Measurements from ENCODE around the gene CCDC82.

GRCh38 chr11:96183373-96183901, 159.6 kb downstream of the MAML2 start:
- PRO-cap = no peak
- RAMPAGE, long total RNA = no peak

DNA sequence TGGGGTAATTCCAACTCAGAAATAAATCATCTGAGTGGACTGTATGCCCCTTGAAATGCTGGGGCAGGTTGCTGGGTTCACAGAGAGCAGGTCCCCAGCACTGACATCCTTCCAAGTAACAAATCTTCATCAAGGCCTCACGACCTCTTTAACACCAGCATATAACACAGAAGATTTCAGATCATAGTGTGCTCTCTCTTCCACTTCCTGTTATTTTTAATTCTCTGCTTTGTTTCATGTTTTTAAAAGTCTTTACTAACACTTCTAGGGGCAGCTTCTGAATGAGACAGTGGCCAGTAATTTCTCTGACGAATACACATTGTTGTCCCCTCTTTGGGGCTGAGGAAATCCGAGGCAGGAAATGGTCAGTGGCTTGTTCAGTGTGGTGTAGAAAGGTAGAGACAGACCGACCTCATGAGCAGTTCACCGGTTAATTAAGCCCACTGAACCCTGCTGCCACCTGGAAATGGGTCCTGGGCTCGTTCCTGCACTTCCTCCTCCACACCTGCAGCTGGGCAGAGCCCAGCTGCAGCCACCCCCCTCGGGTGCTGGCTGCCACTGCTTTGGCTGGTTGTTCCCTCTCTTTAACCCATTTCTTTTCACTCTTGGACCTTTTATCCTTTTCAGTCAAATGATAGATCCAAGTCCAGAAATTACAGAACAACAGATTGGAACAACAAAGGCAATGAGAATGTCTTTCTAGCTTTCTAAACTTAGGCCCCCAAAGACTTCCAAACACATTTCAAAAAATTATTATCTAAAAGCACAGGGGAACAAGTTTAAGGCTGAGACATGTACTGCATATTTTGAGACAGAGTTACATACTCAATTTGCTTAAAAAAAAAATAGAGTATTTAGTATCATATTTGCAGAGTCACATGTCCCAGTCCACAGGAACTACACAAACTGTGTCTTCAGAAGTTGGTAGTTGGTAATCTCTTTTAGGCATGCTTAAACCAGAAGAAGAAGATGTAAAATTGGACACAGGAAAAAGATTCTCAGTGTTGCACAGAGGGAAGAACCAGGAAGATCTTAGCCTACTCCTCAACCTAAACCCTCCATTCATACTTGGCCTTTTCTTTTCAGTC, 127.4 kb downstream of the MAML2 start:
- PRO-cap = bidirectional peak, plus-strand start at position 490 of the sequence, minus-strand start at position 436 of the sequence
- RAMPAGE, long total RNA = no peak

- PRO-cap = no peak
- RAMPAGE, long total RNA = no peak
These were observed 101.4 kb downstream of the MAML2 start for GRCh38 chr11:96241527-96241976.

DNA sequence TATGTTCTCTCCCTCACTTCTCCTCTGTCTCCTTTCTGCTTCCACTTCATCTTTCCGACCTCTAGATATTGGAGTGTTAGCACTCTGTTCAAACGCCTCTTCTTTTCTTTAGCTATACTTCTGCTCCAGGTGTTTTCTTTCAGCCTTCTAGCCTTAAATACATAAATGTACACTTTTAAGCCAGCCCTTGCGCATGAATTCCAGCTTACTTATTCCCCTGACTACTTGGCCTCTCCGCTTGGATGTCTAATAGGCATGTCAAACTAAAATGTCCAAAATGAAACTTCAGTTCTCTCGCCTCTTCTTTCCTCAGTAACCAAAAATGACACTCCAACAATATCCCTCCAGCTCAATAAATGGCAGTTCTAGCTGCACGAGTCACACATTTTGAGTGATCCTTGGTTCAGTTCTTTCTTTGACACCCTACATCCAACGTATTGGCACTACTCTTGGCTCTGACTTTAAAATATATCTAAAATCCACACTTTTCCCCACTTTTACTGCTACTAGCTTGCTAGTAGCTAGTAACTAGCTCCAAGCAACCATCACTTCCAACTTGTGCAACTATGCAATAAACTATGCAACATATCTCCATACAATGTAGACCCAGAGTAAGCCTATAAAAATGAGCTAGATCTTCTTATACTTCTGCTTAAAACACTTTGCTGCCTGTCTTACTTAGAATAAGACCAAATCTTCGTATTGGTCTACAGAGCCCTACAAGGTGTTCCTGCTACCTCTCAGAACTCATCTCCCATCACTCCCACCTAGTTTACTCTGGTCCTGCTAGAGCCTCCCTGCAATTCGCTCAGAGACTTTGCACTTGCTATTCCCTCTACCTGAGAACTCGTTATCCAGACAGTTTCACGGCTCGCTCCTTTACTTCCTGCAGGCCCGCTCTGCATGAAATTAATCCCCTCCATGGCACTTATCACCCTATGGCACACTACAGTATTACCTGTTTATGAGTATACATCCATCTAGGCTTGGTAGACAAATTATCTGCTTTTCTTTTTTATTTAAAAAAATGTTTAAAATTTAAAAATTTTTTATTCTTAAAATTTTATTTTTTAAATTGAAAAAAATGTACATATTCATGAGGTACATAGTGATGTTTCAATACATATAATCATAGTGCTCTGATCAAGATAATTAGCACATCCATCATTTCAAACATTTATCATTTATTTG, 93.4 kb downstream of the MAML2 start:
- PRO-cap = no peak
- RAMPAGE, long total RNA = no peak

- PRO-cap = no peak
- RAMPAGE, long total RNA = no peak
These were observed 88.9 kb downstream of the MAML2 start for GRCh38 chr11:96253929-96254657.

GRCh38 chr11:96267392-96268058, 75.5 kb downstream of the MAML2 start:
- PRO-cap = no peak
- RAMPAGE, long total RNA = no peak

DNA sequence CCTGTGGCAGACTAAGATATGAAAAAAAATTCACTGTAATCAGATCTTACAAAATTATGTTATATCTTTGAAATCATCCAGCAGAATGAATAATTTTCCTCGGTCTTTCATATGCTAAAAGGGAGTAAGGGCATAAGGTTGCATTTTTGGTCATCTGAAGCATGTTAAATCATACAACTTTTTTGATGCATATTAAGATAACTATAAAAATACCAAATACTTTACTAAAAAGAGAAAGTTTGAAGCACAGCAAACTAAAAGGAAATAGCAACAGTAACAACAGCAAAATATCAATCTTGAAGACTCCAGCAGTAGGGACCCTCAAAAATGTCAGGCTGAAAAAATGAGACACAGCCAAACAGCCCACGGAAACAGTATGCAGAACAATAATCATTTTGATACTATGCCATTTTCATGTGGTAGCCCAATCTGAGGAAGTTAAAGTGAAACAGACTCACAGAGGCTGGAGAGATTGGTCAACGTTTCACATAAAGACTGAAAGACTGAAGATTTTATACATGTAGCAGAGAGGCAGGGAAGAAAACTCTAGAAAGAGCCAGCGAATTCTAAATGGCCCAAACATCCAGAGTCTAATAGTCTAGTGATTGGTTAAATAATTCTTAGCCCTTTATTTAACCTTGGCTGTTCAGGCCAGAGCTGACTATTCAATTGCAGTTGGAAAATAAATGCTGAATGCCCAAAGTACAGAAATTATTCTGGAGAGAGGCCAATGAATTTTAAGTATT, 49.5 kb downstream of the MAML2 start:
- PRO-cap = no peak
- RAMPAGE, long total RNA = no peak

- PRO-cap = no peak
- RAMPAGE, long total RNA = no peak
These were observed 34.0 kb downstream of the MAML2 start for GRCh38 chr11:96308883-96309407.

DNA sequence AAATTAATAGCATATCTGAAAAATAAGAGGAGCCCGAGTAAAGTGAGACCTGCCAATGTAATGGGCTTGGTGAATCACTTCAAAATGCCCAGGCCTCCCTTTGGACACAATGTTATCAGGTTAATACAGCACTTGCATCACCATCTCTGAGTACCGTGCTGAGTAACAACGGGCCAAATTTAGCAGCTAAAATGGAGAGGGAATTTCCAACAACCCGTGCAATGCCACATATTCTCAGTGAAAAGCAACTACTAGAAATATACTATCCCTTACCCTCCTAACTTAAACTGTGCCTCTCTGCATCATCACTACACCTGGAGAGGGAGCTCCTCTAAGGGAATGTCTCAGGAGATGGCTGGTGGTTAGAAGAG, 4.2 kb downstream of the MAML2 start:
- PRO-cap = no peak
- RAMPAGE, long total RNA = no peak

GRCh38 chr11:96341032-96342084, 1.6 kb downstream of the MAML2 start:
- PRO-cap = no peak
- RAMPAGE, long total RNA = no peak

DNA sequence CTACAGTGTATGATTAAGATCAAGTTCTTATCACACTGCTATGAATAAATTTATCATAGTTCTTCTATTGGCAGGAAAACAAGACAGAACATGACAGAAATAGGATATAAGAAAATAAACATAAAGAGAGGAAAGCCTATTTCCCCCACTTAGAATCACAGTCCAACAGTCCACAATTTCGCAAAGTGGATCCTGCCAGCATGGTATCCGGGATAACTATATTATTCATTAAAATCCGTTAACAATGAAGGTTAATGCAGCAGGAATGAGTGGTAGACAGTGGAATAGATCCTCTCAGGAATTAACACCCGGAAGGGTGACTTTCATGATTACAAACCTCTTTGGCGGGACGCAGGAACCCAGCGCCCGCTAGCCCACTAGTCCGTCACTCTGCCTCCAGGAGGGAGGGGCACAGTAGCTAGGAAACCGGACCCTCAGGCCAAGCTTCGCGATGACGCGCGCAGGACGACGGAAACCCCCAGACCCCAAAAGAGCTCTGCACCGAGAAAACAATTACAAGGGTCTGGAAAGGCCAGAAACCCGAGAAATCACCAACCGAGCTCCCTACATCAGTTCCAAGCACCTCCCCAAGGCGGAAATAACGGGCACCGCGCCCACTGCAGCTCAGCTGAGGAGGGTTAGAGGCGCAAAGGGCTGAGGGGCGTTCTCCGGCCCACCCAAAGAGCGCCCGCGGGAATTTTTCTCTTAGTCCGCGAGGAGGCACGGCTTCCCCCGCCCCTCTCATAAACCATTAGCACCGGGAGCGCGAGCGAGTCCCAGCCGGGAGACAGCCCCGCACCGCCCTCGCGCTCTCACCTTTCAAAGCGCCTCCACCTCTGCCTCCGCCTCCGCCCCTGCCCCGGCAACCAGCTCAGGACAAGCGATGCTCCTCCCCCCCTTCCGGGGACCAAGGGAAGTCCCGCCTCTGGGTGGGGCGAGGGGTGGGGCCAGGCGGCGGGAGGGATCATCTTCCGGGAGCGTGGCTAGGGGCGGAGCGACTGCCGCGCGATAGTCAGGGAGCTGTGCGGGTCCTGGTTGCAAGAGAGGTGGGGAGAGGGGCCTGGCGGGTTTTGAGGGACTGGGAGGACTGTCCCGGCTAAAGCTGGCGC, at the start of gene CCDC82:
Gene CCDC82, minus strand, starts transcription at position 885 of the 1,109 bp plus-strand sequence.
- PRO-cap = bidirectional peak, plus-strand start at position 388 of the sequence, minus-strand start at position 392 of the sequence; bidirectional peak, plus-strand start at position 620 of the sequence, minus-strand start at position 591 of the sequence; bidirectional peak, plus-strand start at position 986 of the sequence, minus-strand start at position 838 of the sequence
- RAMPAGE, long total RNA = no peak

- PRO-cap = no peak
- RAMPAGE, long total RNA = no peak
These were observed 32.2 kb downstream of the ARHGAP42 start for GRCh38 chr11:100719259-100719713.

GRCh38 chr11:100828317-100828646, 141.2 kb downstream of the ARHGAP42 start:
- PRO-cap = no peak
- RAMPAGE, long total RNA = no peak

DNA sequence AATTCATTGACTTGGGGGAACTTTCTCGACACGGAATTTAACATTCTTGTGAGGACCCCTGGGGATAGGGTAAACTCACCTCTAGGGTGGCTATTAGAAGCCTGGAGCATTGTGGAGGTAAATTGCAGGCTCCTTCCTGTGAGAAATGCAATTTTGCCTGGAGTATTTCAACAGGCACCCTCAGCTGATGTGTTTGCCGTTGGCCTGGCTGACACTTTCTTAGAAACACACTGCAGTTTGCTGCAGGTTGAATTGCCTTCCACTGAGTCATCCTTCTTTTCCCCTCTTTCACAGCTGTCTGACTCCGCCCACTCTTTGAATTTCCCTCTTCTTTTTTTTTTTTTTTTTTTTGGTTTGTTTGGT, 152.8 kb downstream of the TRPC6 start:
- PRO-cap = no peak
- RAMPAGE, long total RNA = no peak

GRCh38 chr11:101915790-101916109, 572 bp downstream of the ANGPTL5 start:
- PRO-cap = no peak
- RAMPAGE, long total RNA = no peak

GRCh38 chr11:102010985-102011586, 36.2 kb upstream of the CFAP300 start:
- PRO-cap = no peak
- RAMPAGE, long total RNA = no peak

DNA sequence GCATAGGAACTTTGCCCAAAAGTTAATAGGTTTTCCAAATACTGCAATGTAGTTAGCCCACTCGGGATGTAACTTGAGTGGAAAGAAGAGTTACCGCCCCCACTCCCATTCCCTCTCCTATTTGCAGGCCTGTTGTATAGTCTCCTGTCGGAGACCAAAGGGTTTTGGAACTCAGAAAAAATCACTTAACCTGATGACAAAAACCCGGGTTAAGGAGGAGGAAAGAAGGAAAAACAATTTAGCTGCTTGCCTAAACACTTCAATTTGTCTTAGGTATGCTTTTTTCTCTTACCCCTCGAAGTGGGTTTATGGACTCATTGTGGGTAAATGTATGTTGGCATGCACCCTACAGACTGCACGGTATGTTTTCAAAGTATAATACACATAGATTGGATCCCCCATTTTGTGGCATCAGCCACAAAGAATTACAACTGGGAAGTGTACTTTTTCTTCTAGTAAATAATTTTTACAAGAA, 2.3 kb downstream of the YAP1 start:
- PRO-cap = no peak
- RAMPAGE, long total RNA = no peak

GRCh38 chr11:102268082-102269252, 48.8 kb upstream of the BIRC3 start:
- PRO-cap = no peak
- RAMPAGE, long total RNA = no peak

DNA sequence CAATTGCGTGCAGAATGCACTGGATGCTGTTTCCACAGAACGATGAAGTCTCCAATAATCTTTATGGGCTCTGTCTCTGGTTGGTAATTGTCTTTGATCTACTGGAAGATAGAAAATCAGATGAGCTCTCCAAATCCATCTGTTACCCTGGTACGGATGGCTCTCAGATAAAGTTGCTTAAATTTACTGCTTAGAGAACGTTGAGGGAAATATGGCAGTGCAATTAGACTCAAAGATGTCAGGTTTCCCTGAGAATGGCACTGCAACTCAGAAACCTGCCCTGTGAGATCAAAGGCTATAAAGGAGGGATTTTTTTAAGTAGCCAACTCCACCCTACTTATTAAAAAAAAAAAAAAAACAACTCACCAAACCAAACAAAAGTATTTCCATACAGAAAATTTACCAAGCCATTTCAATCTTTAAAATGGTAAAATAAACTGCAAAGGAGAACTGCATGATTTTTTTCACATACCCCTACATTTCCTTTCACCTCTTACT, 760 bp upstream of the BIRC3 start:
- PRO-cap = no peak
- RAMPAGE, long total RNA = no peak

GRCh38 chr11:102431405-102431796, 21.2 kb downstream of the TMEM123 start:
- PRO-cap = no peak
- RAMPAGE, long total RNA = no peak

Measured in OCI-LY7 (cell line).